Peritoneum (tissue), 1 donor: ENCODE measurements around a stretch of chr2.

DNA sequence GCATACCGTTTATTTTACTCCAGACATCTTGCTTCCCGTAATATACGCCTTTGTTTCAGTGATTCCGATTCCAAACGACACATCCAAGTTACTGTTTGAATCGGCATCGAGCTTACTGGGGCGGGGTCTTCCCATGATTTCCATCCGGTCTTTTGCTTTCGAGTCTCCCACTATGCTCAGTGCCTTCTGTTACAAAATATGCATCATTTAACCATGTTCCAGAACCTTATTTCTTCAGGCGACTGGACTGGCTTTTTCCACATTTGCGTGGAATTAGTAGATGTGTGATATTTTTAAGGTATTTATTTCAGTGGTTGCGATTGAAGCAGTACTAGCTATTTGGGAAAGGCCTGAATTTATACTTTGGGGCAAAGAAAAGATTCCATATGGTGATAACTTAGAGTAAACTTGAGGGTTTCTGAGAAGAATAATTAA is 908 bp downstream of the RAB10 start:
- PRO-cap, result no peak

DNA sequence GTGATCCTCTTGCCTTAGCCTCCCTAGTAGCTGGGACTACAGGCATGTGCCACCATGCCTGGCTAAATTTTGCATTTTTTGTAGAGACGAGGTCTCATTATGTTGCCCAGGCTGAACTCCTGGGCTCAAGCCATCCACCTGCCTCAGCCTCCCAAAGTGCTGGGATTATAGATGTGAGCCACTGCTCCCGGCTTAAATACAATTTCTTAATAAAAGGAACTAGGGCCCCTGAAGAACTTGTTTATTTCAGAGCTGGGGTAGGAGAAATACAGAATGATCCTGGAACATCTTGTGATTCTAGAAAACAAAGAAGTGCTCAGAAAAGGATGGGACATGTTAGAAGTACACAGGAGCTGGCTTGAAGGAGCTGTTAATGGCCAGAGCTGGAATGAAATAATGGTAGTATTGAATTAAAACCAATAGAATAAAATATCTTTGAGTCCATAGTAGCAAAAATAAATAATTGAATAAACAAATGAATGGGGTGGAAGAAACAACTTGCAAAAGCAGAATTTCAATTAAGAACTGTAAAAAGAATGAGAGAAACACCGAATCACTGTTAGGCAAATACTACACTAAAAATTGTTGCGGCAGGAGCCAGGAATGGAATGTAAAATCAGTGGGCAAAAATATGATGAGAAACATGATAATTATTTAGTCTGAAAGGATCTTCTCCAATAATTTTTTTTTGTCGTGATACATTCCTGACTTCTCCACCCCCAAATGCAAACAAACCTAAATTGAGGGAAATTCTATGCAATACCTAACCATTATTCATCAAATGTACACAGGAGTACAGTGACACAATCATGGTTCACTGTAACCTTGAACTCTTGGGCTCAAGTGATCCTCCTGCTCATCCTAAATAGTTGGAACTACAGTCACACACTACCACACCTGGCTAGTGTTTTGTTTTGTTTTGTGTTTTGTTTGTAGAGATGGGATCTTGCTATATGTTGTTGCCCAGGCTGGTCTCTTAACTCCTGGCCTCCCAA is 46.2 kb downstream of the RAB10 start:
- PRO-cap, result no peak

- PRO-cap, result no peak
Measured at GRCh38 chr2:26134903-26136248, 37.5 kb upstream of the GAREM2 start.

DNA sequence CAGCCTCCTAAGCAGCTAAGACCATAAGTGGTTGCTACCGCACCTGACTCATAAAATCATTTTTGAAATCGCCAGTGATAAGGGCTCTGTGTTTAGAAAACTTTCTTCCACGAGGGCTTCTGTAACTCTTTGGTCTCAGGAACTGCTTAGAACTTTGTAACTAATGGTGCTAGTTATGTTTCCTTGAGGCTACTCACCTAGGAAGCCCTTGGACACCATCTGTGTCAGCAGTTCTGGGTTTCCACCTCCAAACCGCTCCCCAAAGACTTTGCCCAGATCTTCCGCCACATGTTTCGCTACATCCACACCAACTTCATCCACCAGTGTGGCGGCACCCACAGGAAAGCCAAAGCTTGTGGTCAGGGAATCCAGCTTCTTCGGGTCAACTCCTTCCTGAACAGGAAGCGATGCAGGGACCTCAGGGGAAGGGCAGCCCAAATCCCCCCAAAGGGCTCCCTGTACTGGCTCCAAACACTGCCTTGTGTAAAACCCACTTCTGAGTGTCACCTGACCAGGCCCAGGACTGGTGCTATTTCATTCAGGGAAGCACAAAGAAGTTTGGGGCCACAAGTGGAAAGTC is 20.6 kb downstream of the GAREM2 start:
- PRO-cap, result no peak

- PRO-cap, result no peak
Measured at GRCh38 chr2:26222275-26222833, 22.1 kb downstream of the HADHA start.

DNA sequence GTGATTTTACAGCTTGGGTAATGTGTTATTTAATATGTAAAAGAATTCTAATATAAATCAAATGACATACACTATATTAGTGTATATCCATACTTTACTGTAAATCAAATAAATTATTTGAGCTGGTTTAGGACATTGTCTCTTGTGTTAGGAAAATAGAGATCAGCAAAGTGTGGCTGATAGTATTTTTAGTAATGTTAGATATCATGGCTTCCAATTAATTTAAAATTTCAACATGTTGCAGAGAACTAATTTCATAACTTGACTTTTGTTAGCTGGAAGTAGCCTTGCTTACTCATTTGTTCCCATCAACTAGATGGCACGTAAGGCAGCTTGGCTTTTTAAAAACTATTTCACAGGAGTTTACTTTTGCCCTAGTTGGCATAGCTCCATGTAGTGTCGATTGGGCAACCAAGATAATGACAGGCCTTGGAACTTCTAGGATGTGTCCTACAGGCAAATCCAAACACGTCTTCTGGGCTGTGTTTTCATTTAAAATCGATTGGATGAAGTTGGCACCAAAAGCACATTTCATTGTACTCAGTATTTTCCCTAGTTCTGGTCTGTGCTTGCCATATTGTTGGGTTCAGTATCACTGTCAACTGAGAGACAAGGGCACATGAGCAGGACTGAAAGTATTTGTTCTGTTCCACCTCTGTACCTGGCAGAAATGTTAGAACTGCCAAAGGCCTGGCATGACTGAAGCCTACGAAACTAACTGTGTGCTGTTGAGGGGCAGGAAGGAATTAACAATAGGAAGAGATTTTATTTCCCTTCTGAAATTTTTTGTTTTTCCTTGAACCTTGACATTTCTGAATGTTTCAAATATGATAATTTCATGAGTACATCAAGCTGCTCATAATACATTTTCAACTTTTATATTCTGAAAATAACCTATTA is 29.4 kb downstream of the HADHB start:
- PRO-cap, result no peak

DNA sequence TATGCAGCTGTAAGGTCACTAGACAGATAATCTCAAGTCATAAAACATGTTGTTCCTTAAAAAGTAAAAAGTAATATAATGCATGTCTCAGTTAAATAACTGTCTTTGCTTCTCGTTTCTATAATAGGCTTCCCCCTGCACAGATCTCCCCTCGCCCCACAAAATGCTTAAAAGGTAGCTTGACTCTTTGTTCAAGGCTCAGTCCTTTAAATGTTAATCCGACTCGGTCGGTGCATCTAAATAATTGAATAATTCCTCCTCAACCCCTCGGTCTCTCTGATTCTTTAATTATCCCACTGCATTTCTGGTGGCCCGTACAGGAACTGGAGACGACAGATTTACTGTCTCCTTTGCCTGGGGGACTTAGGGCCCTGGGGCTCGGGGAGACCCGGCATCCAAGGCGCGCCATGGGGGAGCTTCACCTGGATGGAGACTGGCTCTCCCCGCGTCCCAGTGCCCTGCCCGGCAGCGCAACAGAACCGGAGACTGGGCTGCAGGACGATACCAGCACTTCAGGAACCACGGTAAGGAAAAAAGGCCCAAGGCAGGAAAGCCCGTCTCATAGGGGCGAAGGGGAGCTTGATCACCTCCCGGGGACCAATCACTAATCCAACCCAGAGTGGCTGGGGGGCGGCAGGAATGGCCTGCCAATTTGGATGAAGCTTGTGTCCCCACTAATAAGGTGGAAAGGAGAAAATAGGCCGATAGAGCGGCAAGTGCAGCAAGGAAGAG is 47.7 kb upstream of the SELENOI start:
- PRO-cap, result no peak

DNA sequence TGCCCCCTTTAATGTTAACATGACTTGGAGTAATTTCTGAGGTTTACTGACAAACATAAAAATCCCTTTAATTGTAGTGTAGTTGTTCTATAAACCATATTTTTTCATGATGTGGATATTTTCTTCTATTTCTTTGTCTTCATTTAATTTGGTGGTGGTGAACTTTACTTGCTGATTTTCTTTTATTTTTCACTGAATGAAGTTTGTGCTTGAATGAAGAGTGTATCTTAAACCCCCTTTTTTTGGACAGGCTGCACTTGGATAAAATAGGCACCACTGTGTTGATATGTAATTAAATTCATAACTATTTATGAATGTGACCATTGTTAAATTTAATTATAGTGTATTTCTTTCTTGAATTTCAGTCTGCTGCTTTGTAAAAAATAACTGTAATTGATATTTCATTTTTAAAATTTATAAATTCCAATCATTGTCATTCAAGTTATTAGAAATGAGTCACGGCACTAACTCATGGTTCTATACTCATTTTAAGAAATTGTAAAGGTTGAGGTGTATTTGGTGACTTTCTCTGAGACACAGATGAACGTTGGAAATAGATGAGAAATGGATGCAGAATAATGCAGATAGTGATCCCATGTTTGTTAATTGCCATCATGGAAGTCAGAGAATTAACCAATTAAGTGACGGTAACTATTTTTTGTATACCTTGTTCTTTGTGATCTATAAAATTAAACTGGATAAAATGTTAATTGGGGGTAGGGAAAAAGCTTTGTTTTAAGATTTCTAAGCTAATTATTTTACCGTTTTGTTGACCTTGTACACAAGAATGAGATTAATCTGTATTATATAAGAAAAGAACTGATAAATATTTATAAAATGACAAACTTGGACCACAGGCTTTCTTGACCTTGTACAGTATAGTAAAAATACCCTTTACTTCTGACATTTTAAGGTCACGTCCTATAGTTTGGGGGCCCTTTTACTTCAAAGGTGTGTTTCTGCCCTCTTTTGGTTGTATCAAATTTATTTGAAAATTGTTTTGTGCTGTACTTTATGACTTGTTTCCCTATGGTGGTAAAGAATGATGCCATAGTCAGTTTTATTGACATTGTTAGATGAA is 11.2 kb upstream of the DRC1 start:
- PRO-cap, result no peak

DNA sequence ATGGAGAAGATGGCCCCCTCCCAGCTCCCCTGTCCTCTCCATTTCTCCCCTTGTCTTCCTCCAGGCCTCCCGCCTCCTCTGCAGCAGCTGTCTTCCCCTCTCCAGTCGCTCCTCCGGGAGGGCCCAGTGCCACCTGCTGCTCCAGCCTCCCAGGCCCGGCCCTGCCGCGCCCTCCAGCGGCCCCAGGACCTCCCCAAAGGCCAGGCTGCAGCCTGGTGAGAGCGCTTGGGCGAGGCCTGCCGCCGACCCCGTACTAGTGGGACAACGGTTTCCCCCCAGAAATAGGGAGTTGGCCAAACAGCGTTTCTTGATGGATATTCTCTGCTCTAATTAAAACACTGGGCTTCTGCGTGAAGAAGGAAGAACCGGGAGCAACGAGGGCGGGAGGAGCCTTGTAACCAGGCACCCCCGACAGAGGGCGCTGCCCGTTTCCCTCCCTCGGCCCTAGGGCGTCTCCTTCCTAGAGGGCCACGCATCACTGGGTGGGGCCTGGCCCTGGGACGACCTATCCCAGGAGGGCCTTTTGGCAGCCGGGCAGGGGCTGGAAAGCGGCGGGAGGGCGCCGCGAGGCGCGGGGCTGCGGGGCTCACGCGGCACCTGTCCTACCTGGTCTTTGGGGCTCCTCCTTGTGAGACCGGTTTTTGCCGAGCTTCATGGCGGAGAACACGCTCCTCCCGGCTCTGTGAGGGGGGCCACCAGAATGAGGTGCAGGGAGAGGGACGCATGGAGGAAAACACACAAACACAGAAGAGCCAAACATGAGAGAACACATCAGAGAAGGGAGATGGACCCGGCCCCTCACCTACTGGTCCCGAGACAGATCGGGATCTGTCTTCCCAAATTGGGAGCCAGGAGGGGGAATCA is 55.2 kb downstream of the OTOF start:
- PRO-cap, result no peak

DNA sequence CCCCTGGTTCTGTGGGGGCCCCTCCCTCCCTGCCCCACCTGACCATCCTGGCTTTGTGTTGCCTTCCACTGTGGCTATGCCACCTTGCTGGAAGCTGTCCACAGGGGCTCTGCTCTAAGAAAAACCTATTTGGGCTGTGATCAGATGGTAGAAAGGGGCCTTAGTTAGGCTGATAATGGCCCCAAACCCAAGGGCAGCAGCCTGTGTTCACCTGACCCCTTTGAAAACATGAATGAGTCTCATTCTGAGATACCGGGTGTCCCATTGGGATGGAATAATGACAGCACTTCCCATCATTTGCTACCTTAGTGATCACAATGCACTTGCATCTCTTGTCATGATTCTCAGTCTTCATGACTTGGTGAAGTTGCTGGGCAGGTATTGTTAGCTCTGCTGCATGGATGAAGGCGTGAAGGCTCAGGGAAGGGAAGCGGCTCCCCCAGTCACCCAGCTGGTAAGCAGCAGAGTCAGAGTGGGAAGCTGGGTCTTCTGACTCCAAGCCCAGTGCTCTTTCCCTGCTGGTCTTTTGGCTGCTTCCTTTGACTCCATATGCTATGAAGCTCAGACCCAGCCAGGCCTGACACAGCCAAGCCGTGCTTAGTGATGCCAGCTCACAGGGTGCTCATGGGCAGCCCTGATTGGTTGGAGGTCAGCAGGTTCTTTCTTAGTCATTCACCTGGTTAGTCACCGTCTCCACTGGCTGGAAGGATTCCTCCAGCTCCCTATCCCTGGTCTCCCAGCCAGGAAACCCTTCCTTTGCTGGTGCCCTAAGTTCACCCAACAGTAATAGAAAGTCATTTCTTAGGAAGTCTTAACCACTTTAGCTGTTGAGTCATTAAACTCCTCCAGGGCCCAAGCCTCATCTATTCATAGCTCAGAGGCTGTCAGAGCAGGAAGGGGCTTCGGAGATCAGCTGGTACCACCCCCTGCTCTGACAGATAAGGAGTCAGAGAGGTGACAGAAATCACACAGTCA is 3.6 kb downstream of the KCNK3 start:
- PRO-cap, result no peak

DNA sequence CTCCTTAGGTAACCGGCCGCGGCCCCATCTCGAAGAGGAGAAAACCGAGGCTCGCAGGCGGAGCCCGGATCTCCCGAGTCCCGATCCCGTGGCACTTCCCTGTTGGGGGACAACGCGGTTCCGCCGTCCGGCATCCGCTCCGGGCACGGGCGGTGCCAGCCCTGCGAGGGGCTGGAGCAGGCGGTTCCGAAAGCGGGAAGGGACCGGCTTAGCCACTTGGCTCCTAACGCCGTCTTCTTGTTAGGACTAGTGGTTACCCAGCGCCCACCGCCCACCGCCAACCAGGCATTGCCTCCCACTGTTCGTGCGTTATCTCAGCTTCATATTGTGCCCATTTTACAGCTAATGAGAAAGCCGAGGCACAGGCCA is 417 bp downstream of the CENPA start:
- PRO-cap, result no peak

DNA sequence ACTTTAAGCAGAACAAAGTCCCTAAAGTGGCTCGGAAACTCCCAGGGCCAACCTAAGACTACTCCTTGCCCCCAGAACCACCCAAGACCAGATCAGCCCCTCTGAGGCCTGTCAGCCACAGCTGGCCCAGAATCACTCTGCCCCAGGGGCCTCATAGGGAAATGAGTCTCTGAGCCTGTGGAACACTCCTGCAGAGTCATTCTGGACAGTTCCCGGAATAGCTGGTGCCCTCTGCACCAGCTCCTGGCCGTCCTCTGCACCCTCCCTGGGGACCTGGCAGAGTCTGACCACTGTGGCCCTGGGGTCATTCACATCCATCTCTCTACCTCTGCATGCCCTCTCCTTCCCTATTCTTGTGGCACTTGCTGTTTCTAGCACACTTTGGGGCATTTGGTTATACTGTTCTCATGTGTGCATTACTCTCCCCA is 14.6 kb upstream of the TMEM214 start:
- PRO-cap, result no peak

GRCh38 chr2:27051036-27051426 is 437 bp upstream of the AGBL5 start:
- PRO-cap, result unidirectional peak, plus-strand start at chr2:27051210

DNA sequence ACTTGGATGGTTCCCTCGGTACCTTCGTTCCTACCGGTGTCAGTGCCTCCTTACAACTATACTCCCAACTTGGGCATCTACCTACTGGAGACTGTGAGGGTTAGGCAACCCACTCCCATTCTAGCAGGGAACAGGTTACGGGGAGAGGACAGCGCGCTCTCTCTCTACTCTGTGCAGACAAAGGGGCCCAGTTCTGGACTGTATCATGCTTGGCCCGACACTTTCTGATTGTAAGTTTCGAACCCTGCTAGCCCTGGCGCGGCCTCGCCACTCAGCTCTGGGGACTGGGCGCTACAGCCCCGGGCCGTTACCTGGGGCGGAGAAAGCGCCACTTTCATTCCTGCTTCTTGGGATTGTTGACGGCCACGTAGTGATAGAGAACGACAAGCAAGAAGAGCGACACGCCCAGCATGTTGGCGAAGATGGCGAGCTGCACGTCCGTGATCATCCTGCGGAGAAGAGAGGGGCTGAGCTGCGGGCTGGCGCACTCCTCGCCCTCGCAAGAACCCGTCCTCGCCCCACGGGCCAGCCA is 373 bp downstream of the OST4 start:
- PRO-cap, result no peak

DNA sequence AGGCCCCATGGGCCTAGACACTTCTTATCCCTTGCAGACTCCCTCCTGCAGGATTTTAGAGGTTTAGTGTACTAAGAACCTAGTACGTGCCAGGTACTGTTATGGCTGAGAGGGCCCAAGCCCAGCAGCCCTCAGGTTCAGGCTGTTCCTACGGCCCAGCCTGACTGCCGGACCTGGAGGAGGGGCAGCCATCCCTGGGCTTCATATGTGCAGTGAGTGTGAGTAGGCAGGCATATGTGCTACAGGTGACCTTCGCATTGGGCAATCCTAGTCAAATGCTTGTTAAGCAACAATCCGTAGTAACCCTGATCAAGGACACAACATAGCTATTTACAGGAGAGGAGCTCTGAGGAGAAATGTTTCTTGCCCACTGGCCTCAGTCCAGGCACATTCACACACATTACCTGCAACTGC is 9.0 kb downstream of the KHK start:
- PRO-cap, result no peak

DNA sequence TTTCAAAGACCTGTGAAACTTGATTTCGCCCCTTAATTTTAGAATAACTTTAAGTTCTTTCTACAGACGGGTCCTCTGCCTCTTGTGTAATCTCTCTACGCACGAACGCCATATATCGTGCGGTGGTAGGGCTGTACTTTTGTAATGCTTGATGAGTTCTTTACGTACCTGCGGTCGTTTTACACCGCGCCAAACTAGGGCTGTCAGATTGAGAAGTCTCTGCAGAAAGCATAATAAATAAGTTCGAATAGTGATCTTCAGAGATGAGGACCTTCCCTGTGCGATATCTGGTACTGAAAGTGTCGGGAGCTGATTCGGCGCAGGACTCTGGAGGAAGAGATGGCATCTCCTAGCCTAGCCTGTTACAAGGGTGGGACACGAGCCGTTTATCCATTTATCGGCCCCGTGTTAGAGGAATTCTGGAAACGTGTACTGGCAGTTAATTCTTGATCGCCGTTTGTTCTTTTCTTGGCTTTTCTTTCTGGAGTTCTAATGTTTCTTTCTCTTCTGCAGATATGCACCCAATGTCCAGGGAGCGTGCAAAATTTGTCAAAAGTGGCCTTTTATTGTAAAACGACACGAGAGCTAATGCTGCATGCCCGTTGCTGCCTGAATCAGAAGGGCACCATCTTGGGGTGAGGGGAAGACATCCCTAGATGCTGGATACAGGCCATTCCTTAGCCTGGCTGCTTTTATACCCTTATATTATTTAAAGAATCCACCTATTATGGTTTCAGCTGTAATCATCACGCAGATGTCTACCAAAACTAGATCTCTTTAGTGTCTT is 789 bp upstream of the SLC5A6 start:
- PRO-cap, result no peak

- PRO-cap, result no peak
Measured at GRCh38 chr2:27217926-27218349, 769 bp downstream of the CAD start.

DNA sequence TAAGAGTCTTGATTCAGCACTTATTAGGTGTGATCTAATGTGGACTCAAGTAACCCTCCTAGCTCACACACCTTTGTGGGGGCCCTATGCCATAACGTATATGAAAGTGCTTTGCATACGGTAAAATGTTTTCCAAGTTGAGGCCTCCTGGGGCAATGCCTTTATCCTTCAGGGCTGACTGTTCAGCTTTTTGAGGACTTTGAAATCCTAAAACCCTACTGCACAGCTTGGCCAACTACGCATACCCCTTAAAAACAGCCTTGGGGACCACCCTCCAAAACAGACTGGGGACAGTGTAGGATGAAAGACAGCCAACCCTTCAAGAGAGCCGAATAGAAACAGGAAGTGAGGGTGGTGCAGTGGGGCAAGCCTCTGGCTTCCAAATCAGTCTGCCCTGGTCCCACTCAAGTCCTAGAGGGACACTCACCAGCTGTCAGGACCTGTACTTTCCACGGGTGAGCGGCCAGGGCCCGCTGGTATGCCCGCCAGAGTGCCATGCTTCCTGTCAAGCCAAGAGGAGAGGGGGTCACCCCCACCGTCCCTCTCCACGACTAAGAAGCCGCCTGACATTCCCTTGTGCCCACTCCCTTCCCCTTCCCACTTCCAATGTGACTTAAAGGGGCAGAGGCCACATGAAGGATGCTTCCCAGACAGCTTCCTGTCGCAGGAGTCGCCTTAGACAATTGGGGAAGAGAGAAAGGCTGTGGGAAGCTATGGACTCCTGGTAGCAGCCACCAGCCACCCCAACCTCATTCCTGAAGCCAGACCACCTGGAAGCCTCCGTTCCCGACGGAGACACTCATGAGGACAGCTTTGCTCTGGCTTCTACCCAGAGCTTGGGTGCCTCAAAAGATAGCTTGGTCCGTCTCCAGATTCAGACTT is 635 bp downstream of the MPV17 start:
- PRO-cap, result no peak

GRCh38 chr2:27378638-27379595 is 1.6 kb downstream of the ZNF513 start:
- PRO-cap, result no peak

DNA sequence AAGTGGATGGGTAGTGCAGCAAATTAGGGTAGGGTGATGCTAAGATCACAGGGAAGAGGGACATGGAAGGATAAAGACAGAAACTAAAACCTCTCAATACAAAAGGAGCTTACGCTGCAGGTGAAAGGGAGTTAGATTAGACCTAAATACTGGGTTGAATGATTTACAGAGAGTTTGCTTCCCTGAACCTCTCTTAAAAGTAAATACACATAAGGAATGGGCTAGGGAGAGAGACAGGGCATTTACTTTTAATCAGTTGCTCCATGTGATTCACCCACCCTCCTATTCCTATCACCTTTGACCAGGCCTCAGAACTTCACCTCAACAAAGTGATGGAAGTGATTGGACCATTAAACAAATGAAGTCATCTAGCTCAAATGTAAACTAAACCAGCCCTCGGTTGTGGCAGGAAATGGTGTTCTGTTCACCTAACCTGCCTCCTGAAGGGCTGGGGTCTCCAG is 908 bp downstream of the ZNF513 start:
- PRO-cap, result no peak